ENCODE measurements around a stretch of chr12.

DNA sequence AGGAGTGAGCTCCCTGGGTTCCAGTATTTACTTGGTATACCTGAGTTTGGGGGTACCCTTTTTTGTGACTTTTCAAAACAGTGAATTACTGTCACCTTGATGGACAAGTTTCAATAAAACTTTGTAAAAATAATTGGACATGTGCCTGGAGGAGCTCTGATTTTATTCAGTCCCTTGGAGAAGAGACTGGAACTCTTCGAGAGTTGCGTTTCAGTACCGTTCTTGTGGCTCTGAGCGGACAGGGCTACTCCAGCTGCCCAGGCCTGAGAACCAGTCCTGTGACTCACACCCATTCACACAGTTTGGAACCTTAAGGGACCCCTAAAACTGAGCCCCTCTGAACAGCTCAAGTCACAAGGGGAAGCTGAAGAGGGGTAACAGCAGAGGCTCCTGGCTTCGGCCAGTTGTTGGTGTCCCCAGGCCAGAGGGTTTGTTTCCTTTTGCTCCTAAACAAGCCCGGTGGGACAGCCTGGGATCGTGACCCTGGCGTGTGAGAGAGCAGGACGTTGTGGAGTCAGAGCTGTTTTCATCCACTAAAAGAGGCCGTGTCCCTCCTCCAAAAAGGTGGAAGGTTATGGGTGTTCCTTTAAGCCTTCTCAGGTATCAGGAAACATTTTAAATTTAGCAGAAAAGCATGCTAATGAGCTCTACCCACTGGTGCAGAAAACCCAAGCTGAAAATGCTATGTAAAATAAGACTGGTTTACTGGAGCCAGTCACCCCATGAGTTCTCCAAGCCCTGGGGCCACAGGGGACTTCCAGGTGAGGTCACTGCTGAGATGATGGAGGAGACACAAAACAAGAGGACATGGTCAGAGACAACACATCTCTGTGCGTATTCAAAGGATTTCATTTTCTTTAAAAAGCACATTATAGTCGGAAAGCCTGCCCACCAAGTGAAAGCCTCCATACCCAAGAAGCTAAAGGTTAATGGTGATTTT lies 13.8 kb downstream of the PRKAB1 start:
- PRO-cap = no peak
- RAMPAGE, long total RNA = no peak
- RRBS = no CpG with 5 or more reads among the region's 12 CpGs

DNA sequence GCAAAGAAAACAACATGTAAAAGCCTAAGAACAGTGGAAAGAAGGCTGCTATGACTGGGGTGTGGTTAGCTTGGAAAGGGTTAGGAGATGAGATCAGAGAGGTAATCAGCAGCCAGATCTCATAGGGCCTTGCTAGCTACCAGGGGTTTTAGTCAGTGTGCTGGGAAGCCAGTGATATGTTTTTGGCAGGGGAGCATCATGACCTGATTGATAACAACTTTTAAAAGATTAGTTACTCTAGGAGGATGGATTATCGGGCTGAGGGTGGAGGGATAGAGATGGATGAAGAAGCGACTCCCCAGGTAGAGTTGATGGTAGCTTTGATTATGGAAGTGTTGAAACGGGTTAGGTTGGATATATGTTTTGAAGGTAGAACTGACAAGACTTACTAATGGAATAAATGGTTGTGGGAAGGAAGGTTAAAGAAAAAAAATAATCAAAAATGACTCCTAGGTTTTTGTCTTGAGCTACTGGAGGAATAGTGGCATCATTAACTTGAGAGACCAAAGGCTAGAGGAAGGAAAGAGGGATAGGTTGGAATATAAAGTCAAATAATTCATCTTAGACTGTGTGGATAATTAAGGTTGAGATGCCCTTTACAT lies 17.7 kb downstream of the BICDL1 start:
- PRO-cap = no peak
- RAMPAGE, long total RNA = no peak
- RRBS = no CpG with 5 or more reads among the region's 3 CpGs

DNA sequence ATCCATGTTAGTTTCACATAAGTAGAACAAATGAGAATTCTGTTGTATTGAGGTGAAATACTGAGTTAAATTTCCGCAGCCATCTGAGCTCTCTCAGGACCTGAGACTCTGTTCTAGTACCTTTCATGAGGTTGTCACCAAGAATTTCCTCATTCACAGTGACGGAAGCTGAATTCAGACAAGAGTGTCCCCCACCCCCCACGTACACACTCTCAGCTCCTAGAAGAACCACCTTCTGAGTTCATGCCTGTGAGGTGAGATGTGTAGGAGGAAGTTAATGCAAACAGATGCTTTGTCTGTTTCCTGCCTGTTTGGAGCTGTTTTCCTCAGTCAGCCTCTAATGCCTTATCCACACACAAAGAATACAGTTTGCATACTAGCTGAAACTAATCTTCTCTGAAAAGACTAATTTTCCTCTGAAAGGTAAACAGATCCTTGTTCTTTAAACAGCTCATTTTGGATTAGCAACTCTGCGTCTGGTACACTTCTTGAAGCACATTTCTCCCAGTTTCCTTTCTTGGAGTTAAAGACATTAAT lies 18.3 kb downstream of the BICDL1 start:
- PRO-cap = no peak
- RAMPAGE, long total RNA = no peak
- RRBS = no CpG with 5 or more reads among the region's 4 CpGs

GRCh38 chr12:120090709-120091411 lies 25.7 kb downstream of the RAB35 start:
- PRO-cap = no peak
- RAMPAGE, long total RNA = no peak
- RRBS = no CpG with 5 or more reads among the region's 20 CpGs

- PRO-cap = no peak
- RAMPAGE, long total RNA = no peak
- RRBS = 2% methylated on average over 22 of the region's 49 CpGs
These were observed 503 bp downstream of the RAB35 start for GRCh38 chr12:120115945-120116555.

DNA sequence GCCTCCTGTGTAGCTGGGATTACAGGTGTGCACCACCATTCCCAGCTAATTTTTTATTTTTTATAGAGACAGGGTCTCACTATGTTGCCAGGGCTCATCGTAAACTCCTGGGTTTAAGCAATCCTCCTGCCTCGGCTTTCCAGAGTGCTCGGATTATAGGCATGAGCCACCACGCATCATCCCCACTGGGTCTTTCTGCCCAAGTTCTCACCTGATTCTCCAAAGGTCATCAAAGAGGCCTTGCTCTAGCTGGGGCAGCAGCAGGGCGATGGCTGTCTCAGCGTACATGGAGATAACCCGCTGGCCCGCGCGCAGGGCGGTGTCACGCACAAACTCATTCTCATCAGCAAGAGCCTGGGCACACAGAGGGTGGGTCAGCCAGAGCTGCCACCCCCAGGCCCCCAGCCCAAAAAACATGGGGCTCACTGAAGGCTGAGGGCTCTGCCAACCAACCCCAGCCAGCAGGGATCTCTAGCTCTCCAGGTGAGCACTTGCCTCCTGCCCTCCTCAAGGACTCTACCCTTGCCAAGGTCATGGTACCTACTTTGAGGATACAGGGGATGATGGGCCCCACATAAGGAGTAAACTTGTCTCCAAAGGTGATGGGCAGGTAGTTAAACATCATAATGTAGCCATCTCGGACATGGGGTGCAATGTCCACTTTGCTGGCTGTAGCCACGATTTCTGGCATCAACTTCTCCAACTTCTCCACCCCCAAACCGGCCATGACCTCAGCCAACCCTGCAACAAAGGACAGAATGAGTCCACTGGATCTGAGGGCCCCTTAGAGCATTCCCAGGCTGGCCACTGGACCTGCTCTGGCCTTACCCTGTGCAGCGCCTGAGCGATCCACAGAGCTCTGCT lies 27.8 kb upstream of the RAB35 start:
- PRO-cap = no peak
- RAMPAGE, long total RNA = no peak
- RRBS = no CpG with 5 or more reads among the region's 17 CpGs

DNA sequence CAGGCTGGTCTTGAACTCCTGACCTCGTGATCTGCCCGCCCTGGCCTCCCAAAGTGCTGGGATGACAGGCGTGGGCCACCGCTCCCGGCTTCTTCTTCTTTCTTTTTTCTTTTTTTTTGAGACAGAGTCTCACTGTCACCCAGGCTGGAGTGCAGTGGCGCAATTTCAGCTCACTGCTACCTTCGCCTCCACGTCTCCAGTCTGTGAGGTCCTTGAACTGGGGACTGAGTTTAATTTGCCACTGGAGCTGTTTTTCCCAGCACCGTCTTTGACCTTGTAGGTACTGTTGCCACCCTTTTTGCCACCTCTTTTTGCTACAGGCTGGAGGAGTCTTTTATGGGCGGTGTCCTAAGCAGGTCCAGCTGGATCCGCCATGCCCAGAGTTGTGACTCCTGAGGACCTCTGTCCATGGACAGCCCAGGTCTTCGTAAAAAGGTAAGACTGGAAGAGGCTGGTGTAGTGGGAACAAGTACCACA lies 11.6 kb upstream of the SIRT4 start:
- PRO-cap = no peak
- RAMPAGE, long total RNA = no peak
- RRBS = no CpG with 5 or more reads among the region's 12 CpGs

DNA sequence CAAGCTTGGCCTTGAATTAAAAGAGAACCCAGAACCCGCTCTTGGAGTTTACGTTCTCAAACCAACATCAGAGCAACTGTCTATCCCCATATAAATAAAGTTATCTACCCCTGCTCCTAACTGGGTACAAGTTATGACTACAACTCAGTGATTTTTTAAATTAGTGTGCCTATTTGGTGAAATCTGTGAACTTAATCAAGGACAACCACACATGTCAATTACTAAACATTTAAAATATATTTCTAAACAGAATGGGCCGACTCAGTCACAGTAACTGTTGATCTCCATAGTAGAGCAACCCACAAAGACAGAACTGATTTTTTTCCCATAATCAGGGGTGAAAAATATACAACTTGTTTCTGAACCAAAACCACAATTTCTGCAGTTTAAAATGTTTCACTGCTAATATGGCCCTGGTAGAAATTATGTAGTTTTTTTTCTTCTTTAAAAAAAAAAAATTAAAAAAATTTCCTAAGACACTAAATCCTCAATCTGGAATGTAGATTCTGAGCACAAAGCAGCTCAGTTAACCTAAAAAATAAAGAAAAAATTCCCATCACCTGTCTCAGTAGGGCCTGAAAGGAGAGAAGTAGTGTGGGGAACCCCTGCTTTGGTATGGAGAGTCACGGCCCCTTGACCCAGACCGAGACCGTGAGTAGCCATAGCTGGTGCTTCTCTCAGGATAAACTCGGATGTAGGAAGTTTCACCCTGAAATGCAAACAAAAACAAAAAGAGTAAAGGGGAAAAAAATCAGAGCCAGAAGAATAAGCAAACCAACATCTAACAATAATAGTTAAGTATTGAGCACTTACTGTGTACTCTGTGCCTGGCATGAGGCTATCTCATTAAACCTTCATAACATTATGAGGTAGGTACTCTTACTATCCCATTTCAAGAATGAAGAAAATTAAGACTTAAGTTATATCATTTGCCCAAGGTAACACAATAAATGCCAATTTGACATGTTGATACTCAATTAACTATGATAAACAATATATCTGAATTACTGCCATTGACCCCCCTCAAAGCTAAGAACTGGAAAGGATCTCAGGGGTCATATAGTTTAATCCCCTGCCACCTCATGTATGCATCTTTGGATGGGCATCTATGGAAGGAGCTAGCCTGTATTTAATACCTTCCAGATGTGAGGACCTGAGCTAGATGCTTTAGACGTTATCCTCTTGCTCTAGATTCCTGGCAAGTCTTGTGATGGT lies 7.7 kb downstream of the SRSF9 start:
- PRO-cap = no peak
- RAMPAGE, long total RNA = no peak
- RRBS = no CpG with 5 or more reads among the region's 8 CpGs

- PRO-cap = no peak
- RAMPAGE, long total RNA = no peak
- RRBS = no CpG with 5 or more reads among the region's 3 CpGs
These were observed 16.3 kb downstream of the POP5 start for GRCh38 chr12:120564913-120565305.

DNA sequence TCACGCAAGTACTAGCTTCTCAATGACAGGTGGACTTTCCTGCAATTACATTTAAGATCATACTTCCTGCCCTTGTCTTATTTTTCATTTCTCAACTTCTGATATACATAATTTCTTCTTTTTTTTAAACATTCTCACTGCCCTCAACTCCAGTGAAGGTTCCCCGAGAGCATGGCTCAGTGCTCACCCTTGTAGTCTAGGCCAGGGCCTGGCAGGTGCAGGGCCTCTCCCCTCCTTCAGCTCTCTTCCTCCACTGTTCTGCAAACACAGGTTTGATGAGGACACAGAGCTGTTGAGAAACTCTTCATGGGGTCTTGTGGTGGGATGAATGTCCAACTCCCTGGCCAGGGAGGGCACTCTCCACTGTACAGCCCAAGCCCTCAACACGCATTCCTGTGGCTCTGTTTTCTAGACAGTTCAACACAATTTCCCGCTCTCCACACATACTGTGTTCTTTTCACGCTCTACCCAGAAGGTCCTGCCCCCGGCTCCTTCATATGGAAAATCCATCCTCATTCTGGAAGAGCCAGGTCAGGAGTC lies 45.9 kb downstream of the ACADS start:
- PRO-cap = no peak
- RAMPAGE, long total RNA = no peak
- RRBS = no CpG with 5 or more reads among the region's 6 CpGs

DNA sequence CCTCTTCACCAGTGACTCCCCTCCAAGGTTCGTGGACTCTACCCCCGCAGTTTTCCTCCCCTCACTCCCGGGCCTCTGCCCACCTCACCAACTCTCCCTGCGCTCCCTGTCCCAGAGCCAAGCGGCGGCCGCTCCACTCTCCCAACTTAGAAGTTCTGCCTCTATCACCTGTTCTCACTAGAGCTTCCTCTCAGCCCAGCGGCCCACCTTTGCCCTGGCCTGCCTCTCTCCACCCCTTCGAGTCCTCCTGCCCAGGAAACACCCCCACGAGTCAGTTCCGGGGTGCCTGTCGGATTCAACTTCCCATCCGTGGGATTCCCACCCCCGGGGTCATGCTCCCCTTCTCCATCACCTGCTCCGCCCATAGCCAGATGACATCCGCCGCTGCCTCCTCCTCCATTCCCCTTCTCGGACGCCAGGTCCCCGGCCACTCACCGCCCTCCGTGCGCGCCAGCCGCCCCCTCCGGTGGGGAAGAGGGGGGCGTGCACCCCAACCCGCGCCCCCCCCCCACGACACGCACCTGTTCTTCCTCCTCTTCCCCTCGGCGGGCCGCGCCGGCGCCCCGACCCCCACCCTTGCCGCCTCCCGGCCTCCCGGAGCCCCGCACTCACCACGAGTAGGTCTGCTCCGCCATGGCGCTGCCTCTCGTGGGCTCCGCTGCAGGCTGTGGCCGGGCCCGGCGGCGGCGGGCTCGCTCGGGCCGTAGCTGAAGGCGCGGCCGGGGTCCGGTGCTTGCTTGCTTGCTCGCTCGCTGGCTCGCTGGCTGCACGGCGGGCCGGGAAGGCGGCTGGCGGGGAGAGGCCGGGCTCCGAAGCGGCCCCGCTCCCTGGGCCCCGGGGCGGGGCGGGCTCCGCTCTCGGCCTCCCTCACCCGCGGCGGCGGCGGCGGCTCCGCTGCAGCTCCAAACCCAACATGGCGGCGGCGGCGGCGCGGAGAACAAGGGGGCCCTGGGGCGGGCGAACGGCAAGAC lies 640 bp downstream of the SPPL3 start:
- PRO-cap = bidirectional peak, plus-strand start at position 399 of the sequence, minus-strand start at position 231 of the sequence
- RAMPAGE, long total RNA = no peak
- RRBS = 1% methylated on average over 41 of the region's 92 CpGs

GRCh38 chr12:120929181-120929734 lies 25.1 kb upstream of the SPPL3 start:
- PRO-cap = no peak
- RAMPAGE, long total RNA = no peak
- RRBS = no CpG with 5 or more reads among the region's 9 CpGs

DNA sequence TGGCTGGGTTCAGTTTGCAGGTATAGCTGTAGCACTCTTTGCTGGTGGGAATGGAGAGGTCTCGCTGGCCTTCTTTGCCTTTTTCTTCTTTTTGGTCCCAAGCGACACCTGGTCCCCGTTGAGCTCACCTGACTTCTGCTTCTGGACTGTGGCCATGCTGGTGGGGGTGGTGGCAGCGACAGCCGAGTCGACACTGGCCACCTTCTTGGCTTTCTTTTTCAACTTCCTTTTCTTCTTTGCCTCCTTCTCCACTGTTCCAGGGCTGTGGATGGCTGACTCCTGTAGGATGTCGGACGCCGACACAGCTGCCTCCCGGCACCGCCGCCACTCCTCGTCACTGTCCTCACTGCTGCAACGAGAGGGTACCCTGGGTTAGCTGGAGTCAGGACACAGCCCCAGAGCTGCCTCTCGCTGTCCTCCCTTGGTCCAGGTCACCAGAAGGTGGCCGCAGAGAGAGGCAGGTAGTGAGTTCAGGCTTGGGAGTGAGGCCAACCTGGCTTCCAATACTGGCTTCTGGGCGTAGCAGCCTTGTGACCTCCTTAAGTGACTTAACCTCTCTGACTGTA lies 12.1 kb downstream of the C12orf43 start:
- PRO-cap = no peak
- RAMPAGE, long total RNA = no peak
- RRBS = no CpG with 5 or more reads among the region's 17 CpGs

DNA sequence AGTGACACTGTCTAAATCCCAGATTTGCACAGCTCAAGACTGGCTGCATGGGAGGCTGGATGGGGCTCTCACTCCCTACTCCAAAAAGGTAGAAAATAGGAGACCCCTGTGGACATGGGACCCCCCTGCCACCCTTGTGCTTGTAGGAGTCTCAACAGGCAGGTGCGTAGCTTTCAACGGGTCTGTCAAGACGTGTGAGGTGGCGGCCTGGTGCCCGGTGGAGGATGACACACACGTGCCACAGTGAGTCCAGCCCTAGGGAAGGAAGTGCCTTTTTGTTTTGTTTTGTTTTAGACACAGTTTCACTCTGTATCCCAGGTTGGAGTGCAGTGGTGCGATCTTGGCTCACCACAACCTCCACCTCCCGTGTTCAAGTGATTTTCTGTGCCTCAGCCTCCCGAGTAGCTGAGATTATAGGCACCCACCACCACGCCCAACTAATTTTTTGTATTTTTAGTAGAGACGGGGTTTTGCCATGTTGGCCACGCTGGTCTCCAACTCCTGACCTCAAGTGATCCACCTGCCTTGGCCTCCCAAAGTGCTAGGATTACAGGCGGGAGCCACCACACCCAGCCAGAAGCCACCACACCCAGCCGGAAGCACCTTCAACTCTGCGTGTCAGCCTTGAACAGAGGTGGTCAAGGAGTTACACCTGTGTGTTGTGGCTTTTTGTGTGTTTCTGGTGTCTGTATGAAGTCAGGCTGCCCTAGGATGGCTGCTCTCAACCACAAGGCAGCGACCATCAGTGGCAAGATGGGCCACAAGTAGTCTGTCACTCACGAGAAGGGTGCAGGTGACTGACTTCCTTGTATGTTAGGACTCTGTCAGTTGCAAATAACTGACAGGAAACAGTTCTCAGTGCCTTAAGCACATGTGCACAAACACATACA lies 13.1 kb downstream of the P2RX4 start:
- PRO-cap = no peak
- RAMPAGE, long total RNA = no peak
- RRBS = no CpG with 5 or more reads among the region's 17 CpGs

- PRO-cap = no peak
- RAMPAGE, long total RNA = no peak
- RRBS = no CpG with 5 or more reads among the region's 15 CpGs
These were observed 34.7 kb downstream of the CAMKK2 start for GRCh38 chr12:121261672-121262416.

DNA sequence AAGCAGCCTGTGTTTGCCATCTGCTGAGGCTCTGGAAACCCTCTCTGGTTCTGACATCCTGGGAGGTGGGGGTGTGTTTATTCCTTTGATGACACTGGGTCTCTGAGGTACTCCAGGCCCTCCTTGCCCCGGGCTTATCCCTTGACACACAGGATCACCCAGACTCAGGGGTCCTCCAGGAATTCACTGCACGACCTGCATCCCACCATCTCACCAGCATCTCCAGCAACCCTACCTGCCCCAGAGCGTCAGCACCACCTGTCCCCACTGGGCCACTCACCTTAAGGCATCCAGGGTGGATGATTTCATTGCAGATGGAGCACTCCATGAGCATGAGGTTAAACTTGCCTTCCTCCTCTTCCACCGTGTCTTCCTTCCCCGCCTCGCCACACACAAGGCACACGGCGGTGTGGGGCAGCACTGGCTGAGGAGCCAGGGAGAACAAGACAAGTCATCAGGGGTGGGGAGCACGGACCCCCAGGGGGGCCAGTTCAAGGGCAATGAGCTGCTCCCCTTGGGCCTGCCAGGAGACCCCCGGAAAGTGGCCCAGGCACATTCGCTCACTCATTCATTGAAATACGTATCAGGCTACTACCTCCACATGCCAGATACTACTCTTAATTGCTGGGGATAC lies 45.2 kb downstream of the RNF34 start:
- PRO-cap = no peak
- RAMPAGE, long total RNA = no peak
- RRBS = no CpG with 5 or more reads among the region's 12 CpGs

DNA sequence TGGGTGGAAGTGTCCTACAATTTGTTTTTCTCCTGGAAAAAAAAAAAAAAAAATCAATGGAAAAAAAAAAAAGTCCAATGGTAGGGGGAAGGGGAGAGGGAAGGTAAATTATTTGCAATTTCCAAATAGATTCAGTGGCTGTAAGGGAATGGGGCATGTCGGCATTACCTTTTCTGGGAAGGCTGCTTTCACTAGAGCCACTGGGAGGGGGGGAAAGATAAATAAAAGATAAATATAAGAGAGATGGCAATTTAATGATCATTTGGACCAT lies 64.1 kb downstream of the KDM2B start:
- PRO-cap = no peak
- RAMPAGE, long total RNA = no peak
- RRBS = no CpG with 5 or more reads among the region's 1 CpG

GRCh38 chr12:121560144-121560780 lies 20.6 kb downstream of the KDM2B start:
- PRO-cap = no peak
- RAMPAGE, long total RNA = no peak
- RRBS = 41% methylated on average over 1 of the region's 5 CpGs

- PRO-cap = no peak
- RAMPAGE, long total RNA = no peak
- RRBS = no CpG with 5 or more reads among the region's 7 CpGs
These were observed 9.5 kb downstream of the KDM2B start for GRCh38 chr12:121571430-121571685.

DNA sequence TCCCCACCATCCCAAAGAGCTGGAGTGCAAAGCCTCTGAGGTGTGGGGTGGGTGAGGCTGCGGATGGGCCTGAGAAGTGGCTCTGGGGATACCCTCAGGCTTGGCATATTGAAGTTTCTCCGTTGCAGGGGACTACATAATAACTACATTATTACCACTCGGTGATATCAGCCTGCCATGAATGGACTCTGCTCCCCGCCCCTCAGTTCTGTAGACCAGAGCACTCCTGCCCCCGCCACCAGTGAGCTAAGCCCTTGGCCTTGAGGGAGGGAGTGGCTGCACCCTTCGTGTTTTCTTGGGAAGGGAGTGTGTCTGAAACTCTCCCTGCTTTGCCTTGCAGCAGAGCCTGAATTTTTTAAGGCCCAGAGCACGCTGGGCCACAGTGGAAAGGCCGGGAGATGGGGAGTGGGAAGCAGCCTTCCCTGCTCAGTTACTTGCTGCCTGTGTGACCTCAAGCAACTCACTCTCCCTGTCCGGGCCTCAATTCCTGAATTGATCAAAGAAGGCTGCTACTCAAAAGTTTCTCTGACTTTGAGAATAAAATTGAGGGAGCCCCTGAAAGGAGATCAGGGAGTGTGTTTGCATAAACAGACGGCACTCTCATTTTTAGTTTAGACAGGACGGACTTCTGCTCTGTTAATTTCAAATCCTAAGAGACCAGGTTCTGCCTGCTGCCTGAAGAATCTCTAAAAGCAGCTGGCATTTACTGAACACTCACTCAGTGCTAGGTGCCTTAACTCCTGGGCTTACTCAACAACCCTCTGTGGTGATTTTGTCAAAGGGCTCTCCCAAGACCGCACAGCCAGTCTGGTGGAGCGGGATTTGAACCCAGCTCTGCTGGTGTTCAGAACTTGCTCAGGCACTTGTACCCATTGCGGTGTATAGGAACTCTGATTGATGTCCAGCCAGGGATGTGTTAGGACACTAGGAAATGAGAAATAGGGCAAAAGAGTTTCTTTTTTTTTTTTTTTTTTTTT lies 41.2 kb downstream of the MORN3 start:
- PRO-cap = no peak
- RAMPAGE, long total RNA = no peak
- RRBS = 20% methylated on average over 2 of the region's 14 CpGs

Measured in lung (tissue), 4 donors.